ENCODE measurements around a stretch of chr12.

- PRO-cap = no peak
These were observed 63.3 kb downstream of the ZNF664 start for GRCh38 chr12:124036314-124036686.

- PRO-cap = no peak
These were observed 61.5 kb upstream of the RFLNA start for GRCh38 chr12:124233345-124233897.

GRCh38 chr12:124277975-124278359 lies 16.9 kb upstream of the RFLNA start:
- PRO-cap = unidirectional peak, plus-strand start at chr12:124278092

GRCh38 chr12:124297101-124297356 lies 2.1 kb downstream of the RFLNA start:
- PRO-cap = no peak

DNA sequence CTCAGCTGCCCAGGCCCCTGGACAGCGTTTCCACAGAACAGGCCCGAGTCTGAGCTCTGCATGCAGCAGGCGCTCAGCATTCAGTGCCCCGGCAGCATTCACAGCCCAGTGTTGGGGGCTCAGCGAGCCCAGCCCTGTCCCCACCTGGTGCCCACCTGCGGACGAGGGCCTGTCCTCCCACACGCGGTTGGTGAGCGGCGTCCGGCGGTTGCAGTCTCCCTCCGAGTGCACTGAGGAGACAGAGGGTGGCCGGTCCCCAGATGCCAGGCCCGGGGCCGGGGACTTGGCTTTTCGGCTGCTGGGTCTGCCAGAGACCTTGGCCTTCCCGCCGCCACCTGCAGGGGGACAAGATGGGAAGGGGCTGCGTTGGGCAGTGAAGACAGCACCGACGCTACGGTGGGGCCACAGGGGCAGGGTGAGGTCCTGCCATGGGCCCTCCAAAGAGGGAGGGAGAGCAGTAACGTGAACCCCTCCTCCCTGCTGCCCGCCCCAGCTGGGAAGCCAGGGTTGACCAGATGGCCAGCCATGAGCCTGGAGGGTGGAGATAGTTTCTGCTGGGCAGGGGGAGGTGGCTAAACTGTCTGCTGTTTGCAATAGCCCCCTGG lies 31.2 kb downstream of the RFLNA start:
- PRO-cap = no peak

DNA sequence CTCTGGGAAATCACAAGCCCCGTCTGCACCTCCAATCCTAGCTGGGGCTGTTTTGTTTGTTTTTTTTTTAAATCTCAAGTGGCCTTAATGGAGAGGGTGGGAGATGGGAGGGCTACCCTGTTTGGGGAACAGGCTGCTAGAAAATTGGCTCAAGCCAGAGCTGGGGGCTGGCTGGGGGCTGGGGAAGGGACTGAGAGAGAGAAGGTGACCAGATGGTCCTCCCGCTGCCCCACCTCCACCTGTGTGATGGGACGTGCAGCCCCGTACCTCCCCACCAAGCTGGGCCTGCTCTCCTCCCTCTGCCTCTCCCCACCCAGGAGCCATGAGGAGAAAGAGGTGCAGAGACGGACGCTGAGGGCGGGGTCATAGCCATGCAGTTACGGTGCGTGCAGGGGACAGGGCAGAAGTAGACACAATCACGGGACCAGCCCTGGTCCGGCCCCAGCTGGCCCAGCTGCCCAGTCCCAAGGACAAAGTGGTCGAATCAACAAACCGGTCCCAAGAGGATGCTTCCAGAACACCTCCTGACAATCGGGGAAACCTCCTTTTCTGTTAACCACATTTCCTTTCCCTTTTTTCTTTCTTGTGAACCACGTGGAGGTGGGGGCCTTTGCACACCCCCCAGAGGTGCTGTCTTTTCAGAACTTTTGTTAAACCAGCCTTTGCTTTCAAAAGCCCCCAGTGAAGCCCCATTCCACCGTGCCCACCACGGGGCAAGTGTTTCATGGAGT lies 33.2 kb downstream of the RFLNA start:
- PRO-cap = no peak

DNA sequence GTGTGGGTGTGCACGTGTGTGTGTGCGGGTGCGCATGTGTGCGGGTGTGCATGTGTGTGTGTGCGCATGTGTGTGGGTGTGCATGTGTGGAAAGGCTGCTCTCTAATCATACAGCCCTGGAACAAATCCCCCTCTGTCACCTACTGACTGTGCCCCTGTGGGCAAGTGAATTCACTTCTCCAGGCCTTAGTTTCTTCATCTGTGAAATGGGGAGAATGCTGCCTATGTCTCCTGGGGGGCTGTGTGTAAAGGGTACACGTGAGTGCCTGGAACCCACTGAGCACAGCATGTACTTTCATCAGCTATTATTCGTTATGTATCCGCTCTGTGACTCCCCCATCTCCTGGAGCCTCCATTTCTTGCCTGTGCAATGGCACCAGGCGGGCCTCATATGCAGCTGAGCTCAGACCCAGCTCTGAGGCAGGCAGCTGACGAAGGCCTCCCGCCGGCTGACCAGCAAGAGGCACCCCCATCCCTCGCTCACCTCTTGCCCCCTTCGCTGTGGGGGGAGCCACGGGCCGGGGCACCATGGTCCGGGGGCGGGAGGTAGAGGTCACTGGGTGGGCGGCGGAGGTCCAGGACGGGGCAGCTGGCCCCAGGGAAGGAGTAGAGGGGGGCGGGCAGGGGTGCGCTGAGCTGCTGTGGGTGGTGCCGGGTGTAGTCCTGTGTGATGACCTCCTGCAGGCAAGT lies 39.2 kb downstream of the RFLNA start:
- PRO-cap = no peak

GRCh38 chr12:124357739-124358788 lies 63.2 kb downstream of the RFLNA start:
- PRO-cap = no peak

DNA sequence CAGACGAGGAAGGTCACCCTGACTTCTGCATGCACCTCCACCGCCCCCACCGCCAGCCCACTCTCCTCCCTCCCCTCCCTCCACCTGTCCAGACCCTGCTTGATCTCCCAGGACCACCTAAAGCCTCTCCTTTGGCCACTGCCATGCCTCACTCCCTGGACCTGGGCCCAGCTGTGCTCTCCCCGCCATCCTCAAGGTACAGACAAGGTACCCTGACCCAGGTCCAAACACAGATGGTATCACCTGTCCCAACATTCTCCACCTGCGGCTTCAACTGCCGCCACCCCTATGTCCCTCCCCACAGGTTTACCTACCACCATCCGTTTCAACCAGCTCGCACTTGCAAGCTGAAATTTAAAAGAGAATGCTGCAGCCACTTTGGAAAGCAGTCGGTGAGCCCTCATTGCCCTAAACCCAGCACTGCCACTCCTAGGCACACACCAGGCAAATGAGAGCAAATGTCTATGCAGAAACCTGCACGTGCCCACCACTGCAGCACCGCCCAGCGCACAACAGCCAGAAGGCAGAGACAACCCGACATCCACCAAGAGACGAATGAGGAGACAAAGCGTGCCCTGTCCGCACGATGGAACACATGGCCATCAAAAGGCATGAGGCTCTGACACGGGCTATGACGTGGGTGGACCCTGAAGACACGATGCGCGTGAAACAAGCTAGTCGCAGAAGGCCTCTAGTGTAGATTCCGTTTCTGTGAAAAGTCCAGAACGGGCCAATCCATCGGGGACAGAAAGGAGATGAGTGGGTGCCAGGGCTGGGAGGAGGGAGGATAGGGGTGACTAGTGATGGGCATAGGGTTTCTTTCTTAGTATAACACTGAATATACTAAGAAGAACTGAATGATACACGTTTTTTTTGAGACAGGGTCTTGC lies 71.0 kb downstream of the RFLNA start:
- PRO-cap = no peak

DNA sequence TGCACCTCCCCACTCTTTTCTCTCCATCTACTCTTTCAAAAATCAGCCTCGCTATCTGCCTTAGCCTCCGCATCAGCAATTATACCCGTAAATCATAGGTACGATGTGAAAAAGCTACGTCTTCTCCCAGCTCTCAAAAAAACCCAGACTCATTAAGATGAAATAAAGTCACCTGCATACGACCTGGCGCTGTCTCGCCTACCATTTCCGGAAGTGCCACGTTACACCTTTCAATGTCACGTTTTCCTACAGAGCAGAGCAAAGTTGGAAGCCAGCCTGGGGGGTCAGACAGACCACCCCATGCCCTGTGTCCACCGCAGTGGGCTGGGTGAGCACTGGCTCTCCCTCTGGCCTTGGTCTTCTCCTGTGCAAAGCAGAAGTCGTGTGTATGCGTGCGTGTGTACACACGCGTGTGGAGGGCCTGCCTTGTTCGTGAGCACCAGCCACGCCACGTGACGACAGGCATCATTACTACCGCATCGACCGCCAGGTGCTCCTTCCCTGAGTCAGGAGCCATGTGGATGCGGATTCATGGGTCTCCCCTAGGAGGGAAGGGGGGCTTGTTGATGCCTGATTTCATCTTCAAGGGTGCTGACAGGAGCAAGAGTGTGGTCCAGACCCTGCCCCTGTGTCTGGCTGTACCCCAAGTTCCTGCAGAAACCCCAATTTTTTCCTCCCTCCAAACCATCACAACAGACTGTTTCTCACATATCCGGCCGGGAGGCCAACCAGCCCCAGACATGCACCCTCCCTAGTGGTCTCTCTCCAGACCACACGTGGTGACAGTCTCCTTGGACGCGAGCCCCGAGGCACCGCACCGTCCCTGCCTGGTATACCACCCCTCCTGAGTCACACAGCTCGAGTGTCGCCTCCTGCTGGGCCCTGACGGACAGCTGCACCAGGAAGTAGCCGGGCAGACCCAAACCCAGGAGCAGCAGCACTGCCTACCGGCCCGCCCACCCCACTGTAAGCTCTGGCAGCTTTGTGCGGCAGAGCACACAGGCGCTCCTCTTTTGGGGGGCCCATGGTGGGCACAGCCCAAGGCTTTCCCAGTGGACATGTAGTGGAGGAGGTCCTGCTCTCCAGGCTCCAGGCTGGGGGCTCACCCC lies 97.1 kb downstream of the RFLNA start:
- PRO-cap = no peak

DNA sequence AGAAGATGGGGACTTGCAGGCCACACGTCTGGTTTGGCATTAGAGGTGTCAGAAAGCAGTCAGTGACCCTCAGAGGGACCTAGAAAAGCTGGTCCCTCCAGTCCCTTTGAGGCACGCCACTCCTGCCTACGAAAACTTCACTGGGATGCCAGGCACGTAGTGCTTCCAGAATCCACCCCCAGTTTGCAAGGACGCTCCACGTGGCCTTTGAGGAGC lies 127.0 kb downstream of the RFLNA start:
- PRO-cap = no peak

DNA sequence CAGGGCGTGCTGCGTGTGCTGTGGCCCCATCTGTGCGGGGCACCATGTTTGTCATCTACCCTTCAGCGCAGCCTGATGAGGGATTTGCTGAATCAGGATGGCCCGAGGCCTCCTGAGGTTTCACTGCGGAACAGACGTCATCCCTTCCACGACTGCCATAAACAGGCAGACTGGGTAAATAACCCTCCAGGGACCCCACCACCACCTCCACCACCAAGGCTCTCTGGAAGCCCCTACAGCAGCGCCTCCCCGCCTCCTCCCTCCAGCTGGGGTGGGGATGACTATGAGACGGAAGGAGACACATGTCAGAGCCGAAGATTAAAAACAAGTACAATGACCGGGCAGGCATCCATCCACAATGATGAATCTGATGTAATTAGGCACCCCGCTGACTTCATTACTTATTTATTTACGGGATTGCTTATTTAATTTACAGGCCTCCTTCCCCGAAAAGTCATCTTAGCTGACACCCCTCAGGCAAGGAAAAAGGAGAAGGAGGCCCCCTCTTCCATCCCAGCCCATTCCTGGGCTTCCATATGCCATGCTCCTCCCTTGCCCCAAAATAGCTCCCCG lies 39.4 kb downstream of the NCOR2 start:
- PRO-cap = no peak

- PRO-cap = no peak
These were observed 3.0 kb downstream of the NCOR2 start for GRCh38 chr12:124564386-124564885.

DNA sequence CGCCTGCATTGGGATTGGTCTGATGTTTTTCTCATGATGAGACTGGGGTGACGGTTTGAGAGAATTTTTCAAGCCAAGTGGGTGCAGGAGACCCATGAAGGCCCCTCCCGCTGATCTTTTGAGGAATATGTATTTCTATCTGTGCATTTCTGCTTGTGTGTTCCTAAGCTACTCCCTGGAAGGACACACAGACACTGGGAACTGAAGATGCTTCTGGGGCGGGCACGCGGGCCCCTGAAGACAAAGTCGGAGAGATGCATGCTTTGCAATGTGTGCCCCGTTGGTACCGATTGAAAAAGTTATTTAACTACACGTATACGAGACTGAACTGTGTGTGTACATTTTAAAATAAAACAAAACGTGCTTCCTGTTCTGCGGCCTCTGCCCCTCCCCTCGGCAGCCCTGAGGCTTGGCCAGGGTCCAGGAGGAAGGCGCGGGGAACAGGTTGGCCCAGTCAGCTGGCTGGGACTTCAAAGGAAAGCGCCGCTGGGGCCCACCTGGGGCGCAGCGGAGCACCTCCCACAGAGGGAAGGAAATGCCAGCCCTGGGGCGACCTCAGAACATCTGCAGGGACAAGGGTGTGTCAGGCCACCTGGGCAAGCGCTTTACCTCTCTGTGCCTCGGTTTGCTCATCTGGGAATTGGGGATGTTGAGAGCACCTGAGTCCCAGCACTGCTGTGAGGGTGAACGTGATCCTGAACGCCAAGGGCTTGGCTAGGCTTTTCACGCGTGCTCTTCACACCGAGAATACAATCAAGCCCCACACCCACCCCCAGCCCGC lies 41.6 kb upstream of the NCOR2 start:
- PRO-cap = no peak

- PRO-cap = no peak
These were observed 53.7 kb upstream of the NCOR2 start for GRCh38 chr12:124620928-124621726.

- PRO-cap = no peak
These were observed 58.6 kb upstream of the NCOR2 start for GRCh38 chr12:124625634-124626833.

- PRO-cap = no peak
These were observed 108.9 kb upstream of the NCOR2 start for GRCh38 chr12:124676197-124676902.

DNA sequence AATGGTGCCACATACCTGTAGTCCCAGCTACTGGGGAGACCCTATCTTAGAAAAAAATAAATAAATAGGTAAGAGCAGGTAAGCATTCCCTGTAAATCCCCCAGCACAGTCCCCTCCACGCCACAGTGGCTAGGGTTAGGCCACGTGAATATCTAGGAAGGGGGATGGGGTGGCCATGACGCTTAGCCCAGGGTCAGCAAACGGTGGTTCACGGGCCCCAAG lies 113.4 kb upstream of the NCOR2 start:
- PRO-cap = no peak

DNA sequence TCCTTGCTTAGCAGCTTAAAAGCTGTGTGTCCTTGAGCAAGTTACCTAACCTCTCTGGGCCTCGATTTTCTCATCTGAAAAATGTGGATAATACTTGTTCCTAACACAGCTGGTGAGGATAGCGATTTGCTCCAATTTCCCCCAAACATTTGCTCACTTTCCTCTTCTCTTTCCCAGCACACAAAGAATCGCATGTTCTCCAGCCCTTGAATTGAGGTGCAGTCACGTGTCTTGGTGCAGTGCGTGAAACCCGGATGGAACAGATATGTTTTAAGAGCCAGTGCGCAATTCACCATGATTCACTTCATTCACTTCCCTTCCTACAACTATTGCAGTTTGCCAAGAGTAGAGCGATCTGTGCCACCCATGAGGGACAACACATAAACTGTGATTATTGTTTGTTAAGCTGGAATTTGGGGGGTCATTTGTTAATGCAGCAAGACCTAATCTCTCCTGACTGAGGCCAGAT lies 142.5 kb downstream of the SCARB1 start:
- PRO-cap = bidirectional peak, plus-strand start at position 348 of the sequence, minus-strand start at position 182 of the sequence

GRCh38 chr12:124734476-124735034 lies 129.1 kb downstream of the SCARB1 start:
- PRO-cap = bidirectional peak, plus-strand start at chr12:124734707, minus-strand start at chr12:124734540